Hair follicle dermal papilla cell (primary cell): ENCODE measurements around the gene ST3GAL4.

- CAGE, long polyA plus RNA = no peak
These were observed 659 bp upstream of the STT3A start for GRCh38 chr11:125591676-125592709.

DNA sequence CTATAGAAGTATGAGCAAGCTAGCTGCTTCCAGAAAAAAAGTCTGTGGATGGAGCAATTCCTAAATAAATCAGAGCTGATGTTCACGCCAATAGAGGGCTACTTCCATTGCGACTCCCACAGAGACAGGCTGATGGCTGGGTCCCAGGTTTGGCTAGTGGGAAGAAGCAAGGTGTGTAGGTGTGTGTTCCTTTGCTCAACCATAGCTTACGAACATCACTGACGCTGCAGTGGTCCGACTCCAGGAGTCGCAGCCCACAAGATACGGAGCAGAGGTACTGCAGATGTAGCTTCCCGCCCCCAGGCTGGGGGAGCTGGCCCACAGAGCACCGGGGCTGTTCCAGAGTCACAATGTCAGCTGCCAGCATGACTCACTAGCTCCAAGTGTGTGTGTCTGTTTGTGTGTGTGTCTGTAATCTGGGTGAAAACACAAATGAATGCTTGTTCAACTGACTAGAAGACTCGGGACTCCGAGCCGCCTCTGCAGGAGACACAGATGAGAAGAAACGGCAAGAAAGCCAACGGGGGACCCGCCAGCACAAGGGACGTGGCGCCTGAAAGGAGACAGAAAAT lies 10.5 kb downstream of the VSIG10L2 start:
- CAGE, long polyA plus RNA = no peak

GRCh38 chr11:126102134-126103002 lies 39.7 kb upstream of the CDON start:
- CAGE, long polyA plus RNA = no peak

GRCh38 chr11:126162908-126163770 lies 48.3 kb downstream of the RPUSD4 start:
- CAGE, long polyA plus RNA = no peak

DNA sequence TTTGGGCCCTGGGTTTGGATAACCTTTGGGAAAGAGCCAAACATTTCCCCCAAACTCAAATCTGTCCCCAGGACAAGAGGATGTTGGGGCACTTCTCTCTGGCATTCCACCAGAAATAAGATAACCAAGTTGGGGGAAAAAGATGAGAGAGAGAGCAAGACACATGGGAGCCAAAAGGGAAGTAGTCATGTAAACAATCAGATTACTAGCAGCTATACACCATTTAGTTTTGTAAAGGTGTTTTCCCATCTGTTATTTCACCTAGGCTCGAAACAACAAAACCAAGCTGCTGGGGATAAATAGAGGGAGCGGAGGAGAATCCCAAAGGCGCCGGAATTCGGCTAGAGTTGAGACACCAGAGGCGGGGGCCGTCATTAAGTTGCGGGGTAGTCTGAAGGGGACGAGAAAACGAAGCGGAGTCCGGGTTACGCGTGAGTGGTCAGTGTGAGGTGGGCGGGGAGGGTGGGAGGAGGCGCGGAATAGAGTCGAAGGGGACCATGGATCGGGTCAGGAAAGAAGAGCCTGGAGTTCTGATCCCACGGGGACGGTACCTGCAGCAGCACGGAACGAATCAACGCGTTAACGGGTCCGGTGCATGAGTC lies 457 bp downstream of the SRPRA start:
- CAGE, long polyA plus RNA = no peak

- CAGE, long polyA plus RNA = no peak
These were observed 24.7 kb downstream of the DCPS start for GRCh38 chr11:126328321-126329109.

DNA sequence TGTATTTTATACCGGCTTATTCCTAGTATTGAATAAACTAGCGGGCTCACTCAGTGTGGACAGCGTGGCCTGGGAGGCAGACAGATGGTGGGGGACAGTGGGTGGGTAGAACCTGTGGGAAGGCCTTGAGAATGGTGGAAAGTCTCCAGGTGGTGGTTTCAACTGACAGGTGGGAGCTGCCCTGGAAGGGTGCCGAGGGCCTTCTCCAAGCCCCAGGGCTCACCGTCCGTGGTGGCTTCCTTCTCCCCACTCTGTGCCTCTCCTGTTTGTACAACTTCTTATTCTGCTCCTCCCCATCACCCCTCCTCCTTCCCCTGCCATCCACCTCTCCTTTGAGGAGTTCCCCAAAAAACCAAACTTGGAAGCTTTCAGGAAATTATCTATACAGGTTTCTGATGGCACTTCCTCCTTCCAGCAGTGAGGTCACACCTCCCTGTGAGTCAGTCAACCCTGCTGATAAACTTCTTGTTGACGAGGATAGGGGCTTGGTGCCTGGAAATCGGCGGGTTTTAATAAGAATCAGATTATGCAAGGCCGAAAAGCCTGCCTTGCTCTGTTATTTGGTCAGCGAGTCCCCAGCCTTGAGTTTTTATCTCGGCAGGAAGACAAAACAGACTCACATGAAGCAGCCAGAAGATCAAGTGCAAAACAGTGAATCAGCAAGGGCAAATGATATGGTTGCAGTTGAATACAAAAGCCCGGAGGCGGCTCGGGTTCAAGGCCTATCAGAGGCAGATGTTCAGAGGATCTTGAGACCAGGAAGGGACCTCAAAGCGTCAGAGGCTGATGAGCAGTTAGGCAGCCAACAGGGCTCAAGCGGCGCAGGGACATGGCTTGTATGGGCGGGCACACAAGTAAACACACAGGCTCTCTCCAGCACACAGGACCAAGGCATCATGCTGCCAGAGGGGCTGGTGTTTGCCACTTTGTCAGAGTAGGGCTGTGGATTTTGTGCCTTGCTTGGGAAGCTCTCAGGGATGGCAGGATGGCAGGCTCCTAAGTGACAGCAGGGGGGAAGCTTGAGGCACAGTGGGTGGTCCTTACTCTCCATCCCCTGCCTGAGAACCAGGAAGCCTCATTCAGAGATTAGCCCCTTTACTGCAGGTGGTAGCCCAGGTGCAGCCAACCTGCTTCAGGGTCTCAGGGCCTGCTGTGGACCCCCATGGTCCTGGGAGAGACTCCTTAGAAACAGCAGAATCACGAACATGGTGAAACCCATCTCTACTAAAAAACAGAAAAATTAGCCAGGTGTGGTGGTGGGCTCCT lies 9.4 kb upstream of the ST3GAL4 start:
- CAGE, long polyA plus RNA = no peak

DNA sequence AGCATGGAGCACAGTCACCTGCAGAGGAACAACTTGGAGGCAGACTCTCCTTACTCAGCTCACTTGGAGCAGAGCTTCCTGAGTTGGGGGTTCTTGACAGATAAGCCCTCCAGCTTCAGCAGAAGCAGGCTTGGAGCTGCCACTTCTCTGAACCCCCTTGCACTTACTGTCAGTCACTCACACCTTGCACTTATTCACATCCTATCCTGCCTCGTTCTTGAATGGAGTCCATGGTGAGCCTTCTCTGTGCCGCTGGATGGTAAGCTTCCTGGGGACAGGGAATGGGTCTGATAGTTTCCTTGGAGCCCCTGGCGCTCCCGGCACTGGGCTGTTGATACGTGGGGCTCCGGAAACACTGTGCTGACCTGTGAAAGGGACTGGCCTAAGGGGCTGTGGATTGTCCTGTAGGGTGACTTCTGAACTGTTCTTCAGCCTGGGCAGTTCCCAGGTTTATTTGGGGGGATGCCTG lies 901 bp upstream of the ST3GAL4 start:
- CAGE, long polyA plus RNA = no peak

GRCh38 chr11:126355238-126356386 lies at the start of gene ST3GAL4:
Gene ST3GAL4 (plus strand): TSS chr11:126355686.
- CAGE, long polyA plus RNA = no peak

GRCh38 chr11:126382625-126383141 lies 27.2 kb downstream of the ST3GAL4 start:
- CAGE, long polyA plus RNA = no peak

DNA sequence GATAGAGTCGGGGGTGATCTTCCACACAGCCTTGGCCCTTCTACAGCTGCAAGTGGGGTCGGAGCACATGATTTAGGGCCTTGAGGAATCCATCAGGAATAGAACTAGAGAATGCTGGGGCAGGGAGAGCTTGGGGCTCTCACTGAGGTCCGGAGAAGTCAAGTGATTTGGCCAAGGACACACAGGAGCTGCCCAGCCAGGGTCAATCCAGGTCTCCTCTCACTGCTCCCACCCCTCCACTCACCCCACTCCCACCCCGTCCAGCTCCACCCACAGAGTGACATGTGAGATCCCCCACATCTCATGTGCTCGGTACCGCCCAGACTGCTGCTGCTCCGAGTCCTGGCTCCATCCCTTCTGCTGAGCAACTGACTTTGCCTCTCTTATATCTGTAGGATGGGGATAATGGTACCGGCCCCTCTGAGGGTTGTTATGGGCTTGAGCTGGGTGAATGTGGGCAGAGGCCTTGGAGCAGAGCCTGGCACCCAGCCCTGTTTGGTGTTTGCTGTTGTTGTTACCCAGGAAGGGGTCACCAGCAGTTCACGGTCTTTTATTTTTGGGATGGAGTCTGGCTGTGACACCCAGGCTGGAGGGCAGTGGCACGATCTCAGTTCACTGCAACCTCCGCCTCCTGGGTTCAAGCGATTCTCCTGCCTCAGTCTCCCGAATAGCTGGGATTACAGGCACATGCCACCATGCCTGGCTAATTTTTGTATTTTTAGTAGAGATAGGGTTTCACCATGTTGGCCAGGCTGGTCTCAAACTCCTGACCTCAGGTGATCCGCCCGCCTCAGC lies 77.0 kb downstream of the ST3GAL4 start:
- CAGE, long polyA plus RNA = no peak

GRCh38 chr11:126436215-126436645 lies 80.7 kb downstream of the ST3GAL4 start:
- CAGE, long polyA plus RNA = no peak

- CAGE, long polyA plus RNA = no peak
These were observed 113.6 kb downstream of the ST3GAL4 start for GRCh38 chr11:126469093-126469542.

DNA sequence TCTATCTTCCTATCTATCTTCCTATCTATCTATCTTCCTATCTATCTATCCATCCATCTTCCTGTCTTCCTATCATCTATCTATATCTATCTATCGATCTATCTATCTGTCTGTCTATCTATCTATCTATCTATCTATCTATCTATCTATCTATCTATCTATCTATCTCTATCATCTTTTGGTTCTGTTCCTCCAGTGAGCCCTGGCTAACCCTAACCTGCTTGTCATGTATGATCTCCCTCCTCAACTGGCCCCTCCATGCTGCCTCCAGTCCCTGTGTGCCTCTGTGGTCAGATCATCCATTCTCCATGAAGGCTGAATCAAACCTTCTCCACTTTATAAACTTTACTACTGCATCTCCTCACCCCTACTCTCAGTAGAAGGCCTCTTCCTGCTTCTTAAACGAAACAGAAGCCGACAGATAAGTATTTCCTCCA lies 78.5 kb downstream of the KIRREL3 start:
- CAGE, long polyA plus RNA = no peak

DNA sequence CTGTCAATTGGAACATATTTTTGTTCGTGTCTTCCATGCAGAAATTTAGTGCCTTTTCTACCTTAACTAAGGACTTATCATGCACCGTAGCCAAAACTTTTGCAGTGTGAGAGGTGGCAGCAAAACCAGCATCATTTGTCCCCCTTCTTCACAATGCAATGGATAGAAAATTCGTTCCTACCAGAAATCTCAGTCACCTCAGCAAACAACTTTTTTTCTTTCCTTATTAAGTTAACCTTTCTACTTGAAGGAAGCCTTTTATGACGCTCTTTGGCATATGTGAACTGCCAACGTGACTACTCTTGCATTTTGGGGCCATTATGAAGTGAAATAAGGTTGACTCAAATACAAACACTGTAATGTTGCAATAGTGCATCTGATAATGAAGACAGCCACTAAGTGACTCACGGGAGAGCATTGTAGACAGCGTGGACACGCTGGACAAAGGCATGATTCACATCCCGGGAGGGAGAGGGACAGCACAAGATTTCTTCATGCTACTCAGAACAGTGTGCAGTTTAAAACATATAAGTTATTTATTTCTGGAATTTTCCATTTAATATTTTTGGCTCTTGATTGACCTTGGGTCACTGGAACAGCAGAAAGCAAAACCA lies 560.8 kb downstream of the ETS1 start:
- CAGE, long polyA plus RNA = no peak

DNA sequence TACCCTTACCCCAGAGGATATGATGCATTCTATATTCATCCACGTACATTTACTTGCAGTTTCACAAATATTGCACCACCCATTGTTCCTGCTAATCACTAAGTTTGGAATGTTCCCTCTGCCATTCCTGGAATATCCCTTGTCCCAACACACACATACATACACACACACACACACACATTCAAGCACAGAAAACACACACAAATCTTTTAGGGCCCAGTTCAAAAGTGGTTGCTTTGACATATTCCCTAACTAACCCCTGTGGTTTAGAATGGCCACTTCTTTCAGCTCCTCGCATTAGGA lies 379.4 kb downstream of the ETS1 start:
- CAGE, long polyA plus RNA = no peak

GRCh38 chr11:128290887-128291254 lies 296.5 kb downstream of the ETS1 start:
- CAGE, long polyA plus RNA = no peak

DNA sequence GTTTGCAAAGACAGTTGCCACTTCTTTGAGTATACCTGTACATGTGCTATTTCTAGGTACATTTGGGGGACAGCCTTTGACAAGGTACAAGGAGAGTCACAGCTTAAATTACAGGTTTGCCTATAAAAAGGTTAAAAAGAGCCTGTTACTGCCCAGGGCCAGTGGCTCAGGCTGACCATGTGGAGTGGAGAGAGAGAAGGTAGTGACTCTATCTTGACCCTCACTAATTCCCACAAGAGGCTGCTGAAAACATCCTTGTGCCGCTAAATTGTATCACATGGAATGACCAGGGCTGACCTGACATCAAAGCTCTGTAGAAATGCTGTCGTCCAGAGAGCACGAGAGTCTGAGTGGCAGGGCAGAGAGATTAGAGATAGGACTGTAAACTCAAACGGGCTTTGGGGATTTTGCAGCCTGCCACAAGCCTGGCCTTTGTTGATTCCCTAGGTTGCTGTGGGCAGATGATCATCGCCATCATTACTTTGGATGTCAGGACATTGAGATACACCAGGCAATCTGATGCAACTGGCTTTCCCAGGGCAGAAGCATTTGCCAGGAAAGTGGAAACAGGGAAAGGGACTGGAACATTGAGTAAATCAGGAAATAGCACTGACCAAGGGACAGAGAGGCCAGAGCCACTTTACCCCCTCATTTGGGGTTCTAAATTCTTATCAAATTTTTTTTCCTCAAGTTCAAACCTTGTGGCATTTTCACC lies 131.7 kb downstream of the ETS1 start:
- CAGE, long polyA plus RNA = no peak

DNA sequence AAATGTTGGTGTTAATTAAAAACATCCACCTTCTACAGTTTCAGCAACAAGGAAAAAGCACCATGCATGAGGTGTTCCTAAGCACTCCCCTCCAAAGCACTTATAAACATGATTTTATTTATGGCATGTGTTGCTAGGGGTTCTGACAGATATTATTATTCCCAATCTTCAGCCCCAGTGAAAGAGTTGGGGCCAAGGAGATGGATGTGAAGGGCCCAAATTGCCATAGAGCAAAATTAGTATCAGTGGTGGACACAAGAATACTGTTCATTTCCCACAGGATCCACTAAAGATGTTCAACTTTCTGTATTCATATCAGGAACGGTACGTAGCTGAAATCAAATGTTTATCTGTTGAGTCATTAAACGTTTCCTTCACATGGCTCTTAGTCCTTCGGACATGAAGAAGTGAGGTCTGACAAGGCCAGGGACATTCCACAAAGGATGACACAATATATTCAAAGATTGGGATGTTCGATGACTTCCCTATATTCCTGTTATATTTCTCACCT lies 129.2 kb downstream of the ETS1 start:
- CAGE, long polyA plus RNA = no peak

- CAGE, long polyA plus RNA = no peak
These were observed 104.0 kb downstream of the ETS1 start for GRCh38 chr11:128483257-128483846.